Omental fat pad (tissue), 4 donors: Measurements from ENCODE around the gene CDCA7.

DNA sequence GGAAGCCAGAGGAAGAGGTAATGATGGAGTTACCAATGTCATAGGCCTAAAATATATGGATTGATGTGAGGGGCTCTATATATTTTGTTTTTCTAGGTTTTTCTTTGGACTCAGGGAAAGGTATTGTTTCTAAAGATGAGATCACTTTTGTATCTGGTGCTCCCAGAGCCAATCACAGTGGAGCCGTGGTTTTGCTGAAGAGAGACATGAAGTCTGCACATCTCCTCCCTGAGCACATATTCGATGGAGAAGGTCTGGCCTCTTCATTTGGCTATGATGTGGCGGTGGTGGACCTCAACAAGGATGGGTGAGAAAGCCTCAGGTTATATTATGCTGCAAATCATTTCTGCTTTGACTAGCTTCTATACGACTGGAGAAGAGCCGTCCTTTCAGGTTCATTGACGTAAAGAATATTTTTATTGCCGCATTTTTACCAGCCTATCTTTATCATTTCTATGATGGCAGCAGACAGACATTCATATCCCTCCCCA is 46.6 kb downstream of the ITGA6 start:
- PRO-cap: no peak
- RAMPAGE, long total RNA, 4 experiments: no peak in any of the 4 experiments

GRCh38 chr2:172492084-172492400 is 63.8 kb upstream of the PDK1 start:
- PRO-cap: no peak
- RAMPAGE, long total RNA, 4 experiments: no peak in any of the 4 experiments

DNA sequence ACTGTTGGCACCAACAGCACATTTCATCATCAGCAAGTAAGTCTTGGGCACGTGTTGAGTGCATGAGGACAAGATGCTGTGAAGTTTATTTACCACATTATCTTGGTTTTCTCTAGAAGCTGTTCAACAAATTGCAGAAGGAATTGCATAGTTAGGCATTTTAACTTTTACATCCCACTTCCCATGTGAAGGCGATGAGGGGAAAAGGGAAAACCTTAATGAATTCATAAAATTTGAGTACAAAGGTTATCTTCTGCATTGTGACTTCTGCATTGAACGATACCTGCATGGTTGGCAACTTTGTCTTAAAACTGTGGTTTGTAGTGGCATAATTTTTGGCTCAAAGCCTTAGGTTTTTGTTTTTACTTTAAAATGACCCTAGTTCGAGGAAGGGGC is 947 bp downstream of the PDK1 start:
- PRO-cap: no peak
- RAMPAGE, long total RNA, 4 experiments: no peak in any of the 4 experiments

DNA sequence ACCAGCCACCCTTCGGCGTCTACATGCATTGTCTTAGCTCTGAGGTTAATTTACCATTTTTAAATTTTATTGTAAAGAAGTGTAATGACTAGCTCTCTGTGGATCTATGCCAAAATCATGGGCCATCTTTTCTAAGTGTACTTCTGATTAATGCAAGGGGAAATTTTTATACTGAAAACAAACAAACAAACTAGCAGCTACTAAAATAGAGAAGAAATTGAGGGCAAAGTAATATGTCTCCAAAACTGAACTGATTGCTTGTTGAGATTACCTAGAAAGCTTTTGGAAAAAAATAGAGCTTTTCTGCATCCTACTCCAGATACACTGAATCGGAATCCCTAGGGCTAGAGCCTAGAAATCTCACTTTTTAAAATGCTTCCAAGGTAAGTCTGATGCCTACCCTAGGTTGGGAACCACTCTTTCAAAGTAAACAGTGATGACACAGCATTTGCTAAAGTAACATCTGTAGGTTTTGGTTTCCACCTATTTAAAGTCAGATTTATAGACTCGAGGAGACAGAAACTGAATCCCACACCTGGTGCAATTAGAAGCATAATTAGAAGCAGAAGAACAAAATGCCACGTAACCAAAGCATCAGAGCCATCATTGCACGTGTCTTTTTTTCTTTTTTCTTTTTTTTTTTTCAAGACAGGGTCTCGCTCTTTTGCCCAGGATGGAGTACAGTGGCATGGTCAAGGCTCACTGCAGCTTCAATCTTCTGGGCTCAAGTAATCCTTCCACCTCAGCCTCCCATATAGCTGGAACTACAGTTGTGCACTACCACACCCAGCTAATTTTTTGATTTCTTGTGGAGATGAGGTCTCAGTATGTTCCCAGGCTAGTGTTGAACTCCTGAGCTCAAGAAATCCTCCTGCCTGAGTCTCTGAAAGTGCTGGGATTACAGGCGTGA is 40.8 kb downstream of the PDK1 start:
- PRO-cap: no peak
- RAMPAGE, long total RNA, 4 experiments: no peak in any of the 4 experiments

DNA sequence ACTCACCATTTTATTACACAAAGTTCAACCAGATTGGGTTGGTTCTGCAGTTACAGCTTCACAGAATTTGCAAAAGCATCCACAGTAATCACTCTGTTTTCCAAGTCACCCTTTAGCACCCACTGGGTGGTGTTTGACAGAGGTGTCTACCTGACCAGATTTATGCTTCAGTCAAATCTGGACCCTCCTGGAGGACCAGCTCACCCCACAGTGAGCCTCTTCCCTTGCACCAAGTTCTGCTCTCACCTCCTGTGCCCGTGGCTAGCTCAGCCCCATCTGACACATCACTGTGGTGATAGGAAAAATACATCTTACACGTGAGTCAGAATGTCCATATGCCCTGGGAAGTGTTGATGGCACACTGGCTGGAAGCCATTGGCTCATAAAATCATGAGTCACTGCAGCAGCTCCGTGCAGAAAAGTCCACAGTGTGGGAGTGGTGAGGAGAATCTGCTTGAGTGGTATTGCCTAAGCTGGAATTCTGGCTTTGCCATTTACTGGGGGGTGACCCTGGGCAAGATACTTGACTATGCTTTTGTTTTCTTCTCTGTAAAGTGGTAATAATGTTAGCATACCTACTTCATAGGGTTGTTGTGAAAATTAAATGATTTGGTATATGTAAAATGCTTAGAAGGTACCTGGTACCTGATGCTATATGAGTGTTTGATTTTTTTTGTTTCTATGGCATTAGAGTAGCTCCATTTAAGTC is 42.6 kb upstream of the RAPGEF4 start:
- PRO-cap: no peak
- RAMPAGE, long total RNA, 4 experiments: no peak in any of the 4 experiments

- PRO-cap: no peak
- RAMPAGE, long total RNA, 4 experiments: no peak in any of the 4 experiments
Measured at GRCh38 chr2:172836274-172836920, 100.8 kb downstream of the RAPGEF4 start.

DNA sequence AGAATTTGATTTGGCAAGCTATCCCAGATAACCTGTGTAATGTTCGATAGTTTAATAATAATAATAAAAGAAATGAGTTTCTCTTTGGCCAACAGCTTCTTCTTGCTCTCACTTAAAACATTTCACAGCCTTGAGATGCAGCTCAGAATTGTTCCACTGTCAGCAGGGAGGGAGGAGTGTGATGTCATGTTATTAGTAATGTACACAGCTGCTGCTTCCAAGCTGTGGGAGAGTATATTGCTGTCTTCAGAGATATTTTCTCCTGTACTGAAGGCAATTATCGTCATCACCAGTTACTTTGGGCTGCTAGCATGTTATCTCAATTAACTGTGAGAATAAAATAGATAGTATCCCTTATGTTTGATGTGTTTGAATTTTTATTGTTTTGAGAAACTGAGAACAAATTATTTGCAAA is 146.9 kb upstream of the MAP3K20 start:
- PRO-cap: no peak
- RAMPAGE, long total RNA, 4 experiments: no peak in any of the 4 experiments

GRCh38 chr2:173134744-173135568 is 59.3 kb downstream of the MAP3K20 start:
- PRO-cap: no peak
- RAMPAGE, long total RNA, 4 experiments: no peak in any of the 4 experiments

- PRO-cap: no peak
- RAMPAGE, long total RNA, 4 experiments: no peak in any of the 4 experiments
Measured at GRCh38 chr2:173197902-173198268, 122.2 kb downstream of the MAP3K20 start.

DNA sequence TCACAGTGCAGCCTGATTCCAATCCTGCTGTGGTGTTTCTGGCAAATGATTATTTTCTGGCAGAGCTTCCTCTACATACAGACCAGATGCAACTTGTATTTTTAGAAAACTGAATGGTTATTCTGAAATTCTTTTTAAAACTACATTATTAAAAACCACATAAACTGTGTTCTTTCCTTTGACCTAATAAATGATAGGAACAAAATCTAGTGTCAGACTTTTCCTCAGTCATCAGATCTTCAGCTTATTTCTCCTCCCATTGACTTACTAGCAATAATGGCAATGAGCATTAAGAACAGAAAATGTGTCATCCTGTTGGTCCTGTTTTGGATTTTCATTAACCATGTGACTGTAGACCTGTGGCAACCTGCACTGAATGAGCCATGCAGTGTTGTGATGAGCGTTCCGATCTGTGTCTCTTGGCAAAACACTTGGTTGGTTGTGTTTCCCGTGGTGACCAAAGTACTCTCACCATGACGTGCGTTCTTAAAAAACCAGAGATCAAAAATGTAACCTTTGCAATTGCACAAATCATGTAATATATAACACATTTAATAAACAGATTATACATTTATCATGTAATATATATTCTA is 138.5 kb downstream of the MAP3K20 start:
- PRO-cap: no peak
- RAMPAGE, long total RNA, 4 experiments: no peak in any of the 4 experiments

DNA sequence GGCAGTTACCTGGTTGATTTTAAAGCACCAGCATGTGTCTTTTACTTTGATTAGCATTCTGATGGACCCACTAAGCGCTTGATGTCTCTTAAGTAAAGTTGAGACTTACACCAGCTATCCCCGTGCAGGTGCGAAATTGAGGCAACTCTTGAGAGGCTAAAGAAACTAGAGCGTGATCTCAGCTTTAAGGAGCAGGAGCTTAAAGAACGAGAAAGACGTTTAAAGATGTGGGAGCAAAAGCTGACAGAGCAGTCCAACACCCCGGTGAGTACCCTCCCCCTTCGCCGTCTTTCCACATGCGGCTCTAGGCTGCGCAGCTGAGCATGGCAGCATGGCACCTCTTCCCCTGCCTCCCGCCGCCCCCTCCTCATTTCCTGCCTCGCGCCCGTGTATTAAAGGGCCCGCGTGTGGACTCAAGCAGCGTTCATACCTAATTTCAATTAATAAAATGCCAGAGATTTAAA is 137.7 kb upstream of the CDCA7 start:
- PRO-cap: no peak
- RAMPAGE, long total RNA, 4 experiments: no peak in any of the 4 experiments

GRCh38 chr2:173287433-173287949 is 67.2 kb upstream of the CDCA7 start:
- PRO-cap: no peak
- RAMPAGE, long total RNA, 4 experiments: no peak in any of the 4 experiments

DNA sequence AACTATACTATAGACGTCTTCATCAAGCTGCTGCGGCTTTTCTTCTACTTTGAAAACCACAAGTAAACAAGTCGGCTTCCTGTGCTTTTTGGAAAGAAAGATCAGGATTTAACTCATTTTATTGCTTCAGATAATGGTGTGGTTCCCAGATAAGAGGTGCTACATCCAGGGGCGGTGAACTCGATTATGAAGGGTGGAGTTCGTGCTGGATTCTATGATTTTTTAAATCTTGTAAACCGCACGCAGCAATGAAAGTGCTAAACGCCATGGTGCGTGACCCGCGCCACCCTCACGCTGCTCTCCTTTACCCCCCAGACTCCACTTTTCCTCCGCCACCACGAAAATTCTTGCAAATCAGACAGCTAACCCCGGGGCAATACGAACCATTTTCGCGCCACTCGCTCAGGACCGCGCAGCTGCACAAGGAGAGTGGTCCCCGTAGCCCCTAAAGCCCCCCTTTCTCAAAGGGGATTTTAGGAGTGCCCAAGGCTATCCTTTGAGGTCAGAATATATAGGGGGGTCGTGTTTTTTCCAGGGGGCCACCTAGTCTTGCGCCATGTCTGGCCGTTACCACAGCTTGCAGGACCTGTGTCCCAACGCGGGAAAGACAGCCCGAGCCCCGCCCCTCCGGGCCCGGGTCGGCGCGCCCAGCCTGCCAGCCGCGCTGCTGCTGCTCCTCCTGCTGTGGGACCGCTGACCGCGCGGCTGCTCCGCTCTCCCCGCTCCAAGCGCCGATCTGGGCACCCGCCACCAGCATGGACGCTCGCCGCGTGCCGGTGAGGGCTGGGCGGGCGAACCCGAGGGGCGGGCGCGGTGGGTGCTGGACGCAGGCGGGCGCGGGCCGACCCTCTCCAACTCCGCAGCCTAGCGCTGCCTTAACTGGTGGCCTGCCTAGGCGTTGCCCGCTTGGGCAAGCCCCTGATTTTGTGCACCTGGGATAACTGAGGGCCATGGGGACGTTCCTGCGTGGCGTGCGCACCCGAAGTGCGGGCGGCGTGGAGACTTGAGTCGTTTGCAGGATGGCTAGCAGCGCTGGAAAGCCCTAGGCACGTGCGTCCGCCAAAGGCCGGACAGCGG is at the start of gene CDCA7:
Gene CDCA7 (plus strand): TSS at position 664 of the 1,077 bp plus-strand sequence.
- PRO-cap: no peak
- RAMPAGE, long total RNA, 4 experiments: start-site peak on the plus strand in 1 of 4 experiments, centred at position 650 of the sequence, 10 reads per replicate

- PRO-cap: no peak
- RAMPAGE, long total RNA, 4 experiments: no peak in any of the 4 experiments
Measured at GRCh38 chr2:173921491-173922376, 43.4 kb downstream of the SP3 start.

- PRO-cap: no peak
- RAMPAGE, long total RNA, 4 experiments: no peak in any of the 4 experiments
Measured at GRCh38 chr2:173927597-173928359, 37.4 kb downstream of the SP3 start.

DNA sequence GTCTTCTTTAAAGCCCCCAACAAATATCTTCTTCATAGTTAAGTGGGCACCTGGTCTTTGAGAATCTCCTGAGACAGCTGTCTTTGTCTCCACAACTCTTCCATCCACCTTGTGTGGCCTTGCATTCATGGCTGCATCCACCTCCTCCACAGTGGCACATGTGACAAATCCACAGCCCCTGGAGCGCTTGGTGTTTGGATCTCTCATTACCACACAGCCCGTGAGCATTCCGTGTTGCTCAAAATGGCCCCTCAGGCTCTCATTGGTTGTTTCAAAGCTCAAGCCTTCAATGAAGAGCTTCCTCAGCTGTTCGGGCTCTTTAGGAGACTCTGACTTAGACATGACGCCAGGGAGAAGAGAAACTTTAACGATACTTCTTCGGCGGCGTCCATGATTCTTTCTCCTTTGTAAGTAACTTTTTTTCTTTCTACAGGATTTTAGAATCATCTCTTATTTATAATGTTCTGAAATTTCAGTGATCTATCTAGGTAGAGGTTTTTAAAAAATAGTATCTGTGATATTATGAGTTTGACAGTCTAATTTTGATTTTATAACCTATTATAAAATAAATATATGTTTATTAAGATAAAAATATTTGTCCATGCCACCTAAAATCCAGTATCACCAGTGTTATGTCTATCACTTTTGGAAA is 24.0 kb upstream of the SP9 start:
- PRO-cap: no peak
- RAMPAGE, long total RNA, 4 experiments: no peak in any of the 4 experiments

GRCh38 chr2:174555252-174556096 is 42.1 kb downstream of the WIPF1 start:
- PRO-cap: no peak
- RAMPAGE, long total RNA, 4 experiments: no peak in any of the 4 experiments

DNA sequence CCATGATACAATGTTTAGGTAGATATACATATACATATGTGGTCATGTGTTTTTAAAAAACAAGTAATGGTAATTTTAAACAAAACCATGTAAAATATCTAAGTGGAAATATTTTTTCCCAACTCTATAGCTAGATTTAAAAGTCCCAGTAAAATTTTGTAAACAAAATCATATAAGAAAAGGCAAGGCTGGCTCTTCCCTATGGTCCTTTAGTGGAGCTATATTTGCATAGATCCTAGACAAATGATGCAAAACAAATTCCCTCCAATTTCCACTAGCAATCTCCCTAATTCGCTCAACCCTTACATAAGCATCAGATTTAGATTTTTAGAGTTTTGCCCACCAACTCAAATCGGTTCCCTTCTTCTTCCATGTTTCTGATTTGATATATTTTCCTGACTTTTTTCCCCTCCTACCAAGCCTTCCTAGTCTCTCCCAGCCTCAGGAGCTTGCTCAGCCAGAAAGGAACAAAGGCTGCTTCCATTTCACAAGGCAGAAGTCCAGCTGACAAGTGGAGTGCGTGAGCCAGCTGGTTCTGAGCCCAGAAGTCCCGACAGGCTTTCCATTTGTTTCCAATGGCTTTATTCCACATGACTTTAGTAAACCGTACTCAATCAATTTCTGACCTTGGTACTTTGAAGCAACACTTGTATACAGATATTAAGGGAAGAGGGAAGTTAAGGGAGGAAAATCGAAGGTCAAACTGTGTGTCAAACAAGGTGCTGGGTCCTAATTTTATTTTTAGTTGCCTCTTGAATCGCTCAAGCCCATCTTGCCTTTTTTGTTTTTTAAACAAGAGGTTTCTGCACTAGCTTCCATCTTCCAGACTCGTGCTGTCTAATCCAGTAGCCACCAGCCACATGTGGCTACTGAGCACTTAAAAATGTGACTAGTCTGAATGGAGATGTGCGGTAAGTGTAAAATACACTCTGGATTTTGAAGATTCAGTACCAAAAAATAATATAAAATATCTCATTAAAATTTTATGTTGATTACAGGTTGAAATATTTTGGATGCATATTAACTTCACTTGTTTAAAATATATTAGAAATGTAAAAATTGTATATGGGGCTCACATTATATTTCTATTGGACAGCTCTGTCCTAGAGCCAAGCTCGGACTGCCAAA is 36.3 kb downstream of the WIPF1 start:
- PRO-cap: no peak
- RAMPAGE, long total RNA, 4 experiments: no peak in any of the 4 experiments

DNA sequence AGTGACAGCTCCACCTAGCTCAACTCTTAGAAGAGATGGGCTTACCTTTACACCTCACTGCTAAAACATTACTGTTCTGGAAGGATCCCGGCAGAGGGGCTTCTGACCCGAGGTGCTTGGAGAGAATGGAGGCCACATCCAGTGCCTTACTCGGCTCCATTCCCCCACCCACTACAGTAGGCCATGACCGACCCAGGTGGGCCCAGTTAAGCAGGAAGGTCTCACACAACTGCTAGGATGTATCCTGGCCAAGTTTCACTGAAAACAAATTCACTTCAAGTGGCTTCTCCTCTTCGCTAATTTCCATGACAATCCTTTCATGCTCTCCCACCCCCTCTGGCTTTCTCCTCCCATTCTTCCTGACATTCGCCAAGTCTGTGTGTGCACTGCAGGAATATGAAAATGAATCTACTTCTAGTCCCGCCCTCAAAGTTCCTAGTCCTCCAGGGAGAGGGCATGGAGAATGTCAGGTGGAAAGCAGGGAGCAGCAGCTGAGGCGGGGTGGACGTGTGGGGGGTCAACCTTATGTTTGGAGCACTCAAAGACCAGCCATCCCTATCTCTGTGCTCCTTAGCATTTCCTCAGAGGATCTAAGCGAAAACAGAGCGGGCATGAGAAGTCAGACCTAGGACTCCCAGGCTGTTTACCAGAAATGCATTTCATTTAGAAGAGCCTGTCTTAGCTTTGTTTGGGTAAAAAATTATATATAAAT is 11.8 kb downstream of the WIPF1 start:
- PRO-cap: no peak
- RAMPAGE, long total RNA, 4 experiments: no peak in any of the 4 experiments

GRCh38 chr2:174610572-174611160 is 13.1 kb upstream of the WIPF1 start:
- PRO-cap: no peak
- RAMPAGE, long total RNA, 4 experiments: no peak in any of the 4 experiments